Testis (tissue), 5 donors: ENCODE measurements around the genes GOLGA6L22, GOLGA8G and GOLGA6L25.

DNA sequence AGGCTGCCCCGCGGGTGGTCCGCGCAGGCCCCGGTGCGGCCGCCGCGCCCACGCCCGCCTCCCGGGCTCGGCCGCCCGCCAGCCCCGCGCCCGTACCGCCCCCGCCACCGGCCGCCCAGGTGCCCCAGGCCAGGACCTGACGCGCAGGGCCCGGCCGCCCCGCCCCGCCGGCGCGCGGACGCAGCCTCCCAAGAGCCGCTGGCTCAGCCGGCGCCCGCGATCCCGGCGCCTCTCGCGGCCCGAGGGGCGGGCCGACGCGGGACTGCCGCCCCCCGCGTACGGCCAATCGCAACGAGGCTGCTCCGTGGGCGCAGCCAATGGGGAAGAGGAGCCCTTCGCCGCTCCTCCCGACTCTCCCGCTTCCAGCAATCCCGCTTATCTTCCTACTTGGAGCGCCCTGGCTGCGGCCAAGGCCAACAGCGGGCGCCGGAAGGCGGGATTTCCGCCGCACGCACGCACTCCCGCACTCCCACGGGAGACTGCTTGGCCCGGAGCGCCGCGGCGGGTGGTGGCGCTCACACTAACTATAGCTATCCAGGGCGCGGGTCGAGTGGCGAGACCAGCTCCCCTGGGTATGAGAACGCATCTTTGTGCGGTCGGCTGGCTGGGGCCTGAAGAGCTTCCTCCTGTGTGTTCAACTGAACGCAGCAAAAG, 35.5 kb downstream of the GOLGA6L6 start:
- PRO-cap, 3 experiments: no peak in any of the 3 experiments
- RAMPAGE, long total RNA, 2 experiments: no peak in any of the 2 experiments
- RRBS: no CpG with 5 or more reads among the region's 86 CpGs

GRCh38 chr15:22458514-22459097, at the start of gene GOLGA6L22:
Gene GOLGA6L22 (plus strand): TSS chr15:22458903.
- PRO-cap, 3 experiments: no peak in any of the 3 experiments
- RAMPAGE, long total RNA, 2 experiments: no peak in any of the 2 experiments
- RRBS: no CpG with 5 or more reads among the region's 8 CpGs

DNA sequence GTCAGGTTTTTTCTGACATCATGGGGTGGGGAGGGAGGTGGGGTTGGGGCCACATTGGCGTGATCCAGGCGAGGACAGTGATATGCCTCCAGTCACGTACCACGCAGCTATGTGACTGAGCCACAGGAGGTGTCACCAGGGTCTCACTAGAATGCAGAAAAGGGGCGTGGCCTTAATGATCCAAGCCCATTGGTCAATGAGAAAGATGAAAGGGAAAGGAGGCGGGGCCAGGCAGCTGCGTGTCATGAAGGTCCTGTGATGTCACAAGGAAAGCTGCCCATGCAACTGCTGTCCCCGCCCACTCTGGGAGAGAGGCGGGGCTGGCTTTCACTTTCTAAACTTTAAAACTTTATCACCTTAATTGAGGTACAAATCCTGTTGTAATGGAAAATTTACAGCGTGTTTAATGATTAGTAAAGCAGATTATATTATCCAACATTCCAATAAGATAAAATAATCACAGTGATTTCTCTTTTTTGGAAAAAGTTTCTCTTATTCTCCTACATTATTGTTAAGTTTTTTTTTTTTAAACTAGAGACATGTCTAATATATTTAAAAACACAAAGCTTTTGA, 10.4 kb upstream of the NIPA1 start:
- PRO-cap, 3 experiments: no peak in any of the 3 experiments
- RAMPAGE, long total RNA, 2 experiments: start-site peak on the minus strand in 2 of 2 experiments, centred at positions 106 to 133 of the sequence, 31 to 195 reads per replicate
- RRBS: no CpG with 5 or more reads among the region's 10 CpGs

DNA sequence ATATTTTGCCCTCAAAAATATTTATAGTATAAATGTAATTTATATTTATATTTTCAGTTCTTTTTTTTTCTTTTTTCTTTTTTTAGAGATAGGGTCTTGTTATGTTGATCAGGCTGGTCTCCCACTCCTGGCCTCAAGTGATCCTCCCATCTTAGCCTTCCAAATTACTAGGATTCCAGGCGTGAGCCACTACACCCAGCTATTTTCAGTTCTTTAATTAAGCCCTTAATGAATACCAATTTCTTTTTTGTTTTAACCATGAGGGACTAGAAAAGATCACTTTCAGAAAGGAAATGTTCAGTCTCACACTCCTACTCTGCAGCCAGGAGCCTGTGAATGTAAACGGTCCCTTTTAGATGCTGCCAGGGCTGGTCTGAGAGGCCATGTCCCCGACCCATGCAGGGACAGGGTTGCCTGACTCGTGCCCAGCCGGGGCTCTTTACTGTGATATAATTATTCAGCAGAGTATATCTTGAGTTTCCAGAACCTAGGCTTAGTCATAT, 10.0 kb downstream of the NIPA1 start:
- PRO-cap, 3 experiments: no peak in any of the 3 experiments
- RAMPAGE, long total RNA, 2 experiments: no peak in any of the 2 experiments
- RRBS: no CpG with 5 or more reads among the region's 5 CpGs

DNA sequence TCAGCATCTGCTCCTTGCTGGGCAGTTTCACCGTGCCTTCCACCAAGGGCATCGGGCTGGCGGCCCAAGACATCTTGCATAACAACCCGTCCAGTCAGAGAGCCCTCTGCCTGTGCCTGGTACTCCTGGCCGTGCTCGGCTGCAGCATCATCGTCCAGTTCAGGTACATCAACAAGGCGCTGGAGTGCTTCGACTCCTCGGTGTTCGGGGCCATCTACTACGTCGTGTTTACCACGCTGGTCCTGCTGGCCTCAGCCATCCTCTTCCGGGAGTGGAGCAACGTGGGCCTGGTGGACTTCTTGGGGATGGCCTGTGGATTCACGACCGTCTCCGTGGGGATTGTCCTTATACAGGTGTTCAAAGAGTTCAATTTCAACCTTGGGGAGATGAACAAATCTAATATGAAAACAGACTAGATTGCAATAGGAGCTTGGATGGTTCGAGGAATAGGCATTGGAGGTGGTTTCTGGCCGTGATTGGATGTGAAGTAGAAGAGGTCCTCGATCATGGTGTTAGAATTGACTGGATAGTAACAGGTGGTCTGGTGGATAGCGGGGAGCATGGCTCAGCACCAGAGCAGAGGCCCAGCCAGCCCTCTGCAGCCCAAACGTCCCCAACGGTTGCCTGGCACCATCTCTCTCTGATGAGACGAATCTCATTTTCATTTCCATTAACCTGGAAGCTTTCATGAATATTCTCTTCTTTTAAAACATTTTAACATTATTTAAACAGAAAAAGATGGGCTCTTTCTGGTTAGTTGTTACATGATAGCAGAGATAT, 14.5 kb upstream of the NIPA2 start:
- PRO-cap, 3 experiments: no peak in any of the 3 experiments
- RAMPAGE, long total RNA, 2 experiments: no peak in any of the 2 experiments
- RRBS: no CpG with 5 or more reads among the region's 26 CpGs

DNA sequence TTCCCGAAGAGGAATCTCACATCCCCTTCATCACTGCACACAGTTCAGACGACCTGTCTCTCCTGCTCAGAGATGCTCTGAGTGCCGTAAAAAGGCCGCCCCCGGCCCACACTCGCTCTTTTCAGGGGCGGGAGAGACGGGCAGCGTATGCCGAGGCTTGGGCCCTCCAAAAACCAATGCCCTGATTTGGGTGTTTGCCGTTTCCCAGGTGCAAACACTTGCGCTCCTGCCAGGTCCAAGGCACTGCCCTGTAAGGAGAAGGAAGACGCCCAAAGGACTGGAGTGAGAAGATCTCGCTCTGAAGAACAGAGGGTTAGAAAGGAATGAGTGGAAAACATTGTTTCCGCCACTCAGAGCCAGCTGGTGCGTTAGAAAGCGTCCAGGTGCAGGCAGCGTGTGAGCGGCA, 53.0 kb downstream of the NIPA2 start:
- PRO-cap, 3 experiments: peak in 3 of 3 experiments; most common minus-strand start position 122 of the sequence (in 3)
- RAMPAGE, long total RNA, 2 experiments: no peak in any of the 2 experiments
- RRBS: no CpG with 5 or more reads among the region's 19 CpGs

GRCh38 chr15:22939105-22939854, 40.9 kb downstream of the CYFIP1 start:
- PRO-cap, 3 experiments: peak in 2 of 3 experiments; most common plus-strand start chr15:22939293 (in 2)
- RAMPAGE, long total RNA, 2 experiments: no peak in any of the 2 experiments
- RRBS: no CpG with 5 or more reads among the region's 22 CpGs

DNA sequence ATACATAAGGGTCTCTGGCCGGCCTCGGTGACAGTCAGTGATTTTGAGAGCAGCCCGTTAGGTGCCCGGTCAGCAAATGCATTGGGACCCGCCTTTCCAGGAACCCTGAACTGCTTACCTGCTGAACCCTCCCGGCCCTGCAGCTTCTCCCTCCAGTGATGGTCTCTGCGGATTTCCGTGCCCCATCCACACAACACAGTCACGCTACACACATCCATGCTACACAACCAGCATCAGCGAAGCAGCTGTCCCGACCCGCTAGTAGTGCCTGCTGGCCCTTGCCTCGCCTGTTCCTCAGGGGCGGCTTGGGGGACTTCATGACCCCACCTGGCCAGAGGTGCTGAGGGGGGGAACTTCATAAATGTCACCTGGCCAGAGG, 449 bp upstream of the TUBGCP5 start:
- PRO-cap, 3 experiments: no peak in any of the 3 experiments
- RAMPAGE, long total RNA, 2 experiments: no peak in any of the 2 experiments
- RRBS: no CpG with 5 or more reads among the region's 14 CpGs

- PRO-cap, 3 experiments: peak in 1 of 3 experiments; most common plus-strand start chr15:23690587 (in 1); most common minus-strand start chr15:23690438 (in 1)
- RAMPAGE, long total RNA, 2 experiments: no peak in any of the 2 experiments
- RRBS: no CpG with 5 or more reads among the region's 9 CpGs
These were observed 3.3 kb upstream of the NDN start for GRCh38 chr15:23690184-23691056.

DNA sequence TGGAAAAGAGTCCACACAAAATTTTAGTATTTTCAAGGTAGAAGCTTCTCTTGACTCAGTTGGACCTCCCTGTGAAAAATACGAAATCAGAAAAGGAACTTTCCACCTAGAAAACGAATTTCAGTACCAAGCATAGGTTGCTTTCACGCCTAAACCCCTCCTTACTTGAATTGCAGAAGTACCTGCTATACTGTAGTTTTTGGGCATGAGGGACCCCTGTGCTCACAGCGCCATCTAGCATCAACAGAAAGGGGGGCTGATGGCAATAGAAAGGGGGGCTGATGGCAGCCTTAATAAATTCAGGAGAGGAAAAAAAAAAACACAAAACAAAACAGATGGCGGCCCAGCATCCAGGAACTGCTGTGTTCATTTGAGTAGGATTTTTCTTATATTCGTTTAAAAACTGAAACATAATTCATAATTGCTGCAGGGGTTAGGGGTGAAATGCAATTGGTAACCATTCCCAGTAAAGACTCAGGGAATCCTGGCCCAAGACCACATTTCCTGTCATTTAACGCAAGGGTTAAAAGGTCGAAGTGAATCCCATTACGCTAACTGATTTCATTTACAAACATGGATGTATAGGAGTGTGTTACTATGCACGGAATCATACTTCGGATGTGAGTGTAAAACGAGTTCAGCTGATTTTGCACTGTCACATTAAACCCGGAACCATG, 96.8 kb downstream of the NPAP1 start:
- PRO-cap, 3 experiments: no peak in any of the 3 experiments
- RAMPAGE, long total RNA, 2 experiments: no peak in any of the 2 experiments
- RRBS: no CpG with 5 or more reads among the region's 13 CpGs

- PRO-cap, 3 experiments: peak in 3 of 3 experiments; most common plus-strand start chr15:24856571 (in 2); most common minus-strand start chr15:24856466 (in 2)
- RAMPAGE, long total RNA, 2 experiments: start-site peak on the plus strand in 2 of 2 experiments, at chr15:24856542-24856616 at its widest, 156 to 182 reads per replicate
- RRBS: no CpG with 5 or more reads among the region's 10 CpGs
These were observed 98.5 kb upstream of the SNRPN start for GRCh38 chr15:24856115-24856867.

DNA sequence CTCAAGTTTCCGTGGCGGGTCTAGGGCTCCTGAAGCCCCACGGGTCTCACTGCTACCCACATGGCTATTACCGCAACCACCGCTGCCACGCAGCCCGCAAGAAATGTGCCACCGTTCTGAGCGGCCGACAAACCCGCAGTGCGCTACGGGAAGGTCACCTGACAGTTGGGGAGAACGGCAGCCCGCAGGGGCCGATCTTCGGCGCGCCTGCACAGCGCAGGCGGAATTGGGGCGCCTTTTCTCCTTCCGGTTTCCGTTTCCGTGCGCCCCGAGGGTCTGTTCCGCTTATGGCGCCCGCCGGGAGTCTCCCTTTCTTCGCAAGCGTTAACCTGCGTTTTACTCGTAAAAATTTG, 76.6 kb upstream of the SNRPN start:
- PRO-cap, 3 experiments: peak in 3 of 3 experiments; most common plus-strand start position 271 of the sequence (in 2); most common minus-strand start position 135 of the sequence (in 2)
- RAMPAGE, long total RNA, 2 experiments: start-site peak on the minus strand in 1 of 2 experiments, centred at position 139 of the sequence, 14 reads per replicate
- RRBS: 16% methylated on average over 9 of the region's 35 CpGs

DNA sequence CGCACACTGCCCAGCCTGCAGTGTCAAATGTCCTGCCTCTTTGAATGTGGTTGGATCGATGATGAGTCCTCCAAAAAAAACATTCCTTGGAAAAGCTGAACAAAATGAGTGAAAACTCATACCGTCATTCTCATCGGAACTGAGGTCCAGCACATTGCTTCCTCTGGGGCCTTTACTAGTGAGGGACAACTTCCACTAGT, 110.1 kb downstream of the SNRPN start:
- PRO-cap, 3 experiments: no peak in any of the 3 experiments
- RAMPAGE, long total RNA, 2 experiments: no peak in any of the 2 experiments
- RRBS: no CpG with 5 or more reads among the region's 4 CpGs

- PRO-cap, 3 experiments: no peak in any of the 3 experiments
- RAMPAGE, long total RNA, 2 experiments: no peak in any of the 2 experiments
- RRBS: no CpG with 5 or more reads among the region's 9 CpGs
These were observed 106.8 kb downstream of the UBE3A start for GRCh38 chr15:25331594-25332869.

DNA sequence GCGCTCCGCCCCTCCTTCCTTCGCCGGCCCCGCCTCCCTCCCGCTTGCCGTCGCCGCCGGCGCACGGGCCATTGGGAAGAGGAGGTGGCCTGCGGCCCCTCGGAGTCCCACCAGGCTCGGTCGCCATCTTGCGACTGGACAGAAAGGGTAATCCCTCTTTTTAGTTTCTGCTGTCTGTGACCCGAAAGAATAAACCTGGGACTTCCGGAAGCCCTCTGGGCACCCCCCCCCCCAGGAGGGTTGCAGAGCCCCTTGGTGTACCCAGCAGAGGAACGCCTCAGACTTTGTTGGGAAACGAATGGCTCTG, 265 bp upstream of the UBE3A start:
- PRO-cap, 3 experiments: peak in 3 of 3 experiments; most common plus-strand start position 71 of the sequence (in 3)
- RAMPAGE, long total RNA, 2 experiments: no peak in any of the 2 experiments
- RRBS: under 1% methylated on average over 4 of the region's 21 CpGs

DNA sequence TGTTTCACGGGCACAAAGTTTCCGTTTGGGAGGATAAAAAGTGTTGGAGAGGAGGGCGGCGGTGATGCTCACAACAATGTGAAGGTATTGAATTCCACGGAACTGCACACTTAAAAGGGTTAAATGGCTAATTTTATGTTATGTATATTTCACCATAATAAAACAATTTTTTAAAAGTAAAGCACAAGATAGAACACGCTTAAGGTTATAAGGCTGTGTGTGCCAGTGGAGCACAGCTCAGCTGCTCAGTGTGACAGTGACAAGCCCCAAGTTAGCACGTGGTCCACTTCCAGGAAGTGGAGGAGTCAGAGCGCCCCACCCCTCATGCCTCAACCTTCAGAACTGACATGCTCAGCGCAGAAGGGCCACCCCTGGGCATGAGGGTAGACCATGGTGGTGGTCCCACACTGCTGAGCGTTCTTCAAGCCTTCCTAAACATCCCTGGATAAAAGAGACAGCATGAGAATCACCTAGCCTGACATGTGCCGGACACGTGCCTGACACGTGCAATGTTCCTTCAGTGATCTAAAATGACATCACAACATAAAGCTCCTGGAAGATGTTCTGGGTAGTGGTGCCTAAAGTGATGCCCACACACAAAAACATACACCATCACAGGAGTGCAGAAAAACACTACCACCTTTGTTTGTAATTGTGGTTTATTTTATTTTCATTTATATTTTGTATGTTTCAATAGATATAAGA, 16.8 kb downstream of the ATP10A start:
- PRO-cap, 3 experiments: no peak in any of the 3 experiments
- RAMPAGE, long total RNA, 2 experiments: no peak in any of the 2 experiments
- RRBS: no CpG with 5 or more reads among the region's 13 CpGs

GRCh38 chr15:25863684-25864026, 528 bp upstream of the ATP10A start:
- PRO-cap, 3 experiments: peak in 3 of 3 experiments; most common minus-strand start chr15:25863810 (in 2)
- RAMPAGE, long total RNA, 2 experiments: no peak in any of the 2 experiments
- RRBS: no CpG with 5 or more reads among the region's 8 CpGs

DNA sequence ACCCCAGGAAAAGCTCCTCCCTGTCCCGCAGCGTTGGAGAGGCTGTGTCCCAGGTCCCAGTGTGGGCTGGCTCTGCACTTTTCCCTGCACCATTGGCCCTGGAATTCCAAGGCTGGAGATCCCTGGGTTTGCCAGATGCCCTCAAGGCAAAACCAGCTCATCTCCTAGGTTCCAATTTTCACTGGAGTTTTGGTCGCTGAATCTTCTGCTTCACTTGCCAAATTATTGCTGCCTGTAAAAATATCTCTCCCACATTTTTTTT, 150.8 kb upstream of the ATP10A start:
- PRO-cap, 3 experiments: no peak in any of the 3 experiments
- RAMPAGE, long total RNA, 2 experiments: no peak in any of the 2 experiments
- RRBS: no CpG with 5 or more reads among the region's 3 CpGs

DNA sequence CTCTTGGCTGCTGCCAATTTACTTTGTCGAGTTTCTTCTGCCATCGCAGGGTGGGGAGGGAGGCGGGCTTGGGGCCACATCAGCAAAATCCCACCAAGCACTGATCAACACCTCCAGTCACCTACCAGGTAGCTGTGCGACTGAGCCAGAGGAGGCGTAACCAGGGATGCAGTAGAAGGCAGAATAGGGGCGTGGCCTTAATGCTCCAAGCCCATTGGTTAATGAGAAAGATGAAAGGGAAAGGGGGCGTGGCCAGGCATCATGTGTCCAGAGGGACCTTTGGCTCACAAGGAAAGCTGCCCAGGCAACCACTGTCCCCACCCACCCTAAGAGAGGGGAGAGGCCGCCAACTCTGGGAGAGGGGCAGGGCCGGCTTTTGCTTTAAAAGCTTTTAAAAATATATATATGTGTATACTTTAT, at the start of gene GOLGA8G:
Gene GOLGA8G, minus strand, starts transcription at position 142 of the 420 bp plus-strand sequence.
- PRO-cap, 3 experiments: no peak in any of the 3 experiments
- RAMPAGE, long total RNA, 2 experiments: no peak in any of the 2 experiments
- RRBS: no CpG with 5 or more reads among the region's 9 CpGs

GRCh38 chr15:28553156-28553832, at the start of gene GOLGA6L25:
Gene GOLGA6L25 (plus strand): TSS chr15:28553568.
- PRO-cap, 3 experiments: no peak in any of the 3 experiments
- RAMPAGE, long total RNA, 2 experiments: no peak in any of the 2 experiments
- RRBS: no CpG with 5 or more reads among the region's 12 CpGs